ENCODE results near the genes FBXO28, WDR26 and ENAH.

- RRBS = no CpG with 5 or more reads among the region's 12 CpGs
Measured at GRCh38 chr1:224014960-224015625, 98.8 kb upstream of the FBXO28 start.

GRCh38 chr1:224063711-224064156, 50.2 kb upstream of the FBXO28 start:
- RRBS = no CpG with 5 or more reads among the region's 2 CpGs

- RRBS = 3% methylated on average over 11 of the region's 30 CpGs
Measured at GRCh38 chr1:224113624-224114372, at the start of gene FBXO28. Gene FBXO28, plus strand, starts transcription at chr1:224114111.

GRCh38 chr1:224131801-224132414, 18.0 kb downstream of the FBXO28 start:
- RRBS = no CpG with 5 or more reads among the region's 10 CpGs

- RRBS = no CpG with 5 or more reads among the region's 10 CpGs
Measured at GRCh38 chr1:224168668-224169513, 14.1 kb upstream of the DEGS1 start.

GRCh38 chr1:224275224-224275691, 54.7 kb downstream of the NVL start:
- RRBS = no CpG with 5 or more reads among the region's 5 CpGs

GRCh38 chr1:224432281-224432477, 2.4 kb downstream of the WDR26 start:
- RRBS = no CpG with 5 or more reads among the region's 1 CpG

DNA sequence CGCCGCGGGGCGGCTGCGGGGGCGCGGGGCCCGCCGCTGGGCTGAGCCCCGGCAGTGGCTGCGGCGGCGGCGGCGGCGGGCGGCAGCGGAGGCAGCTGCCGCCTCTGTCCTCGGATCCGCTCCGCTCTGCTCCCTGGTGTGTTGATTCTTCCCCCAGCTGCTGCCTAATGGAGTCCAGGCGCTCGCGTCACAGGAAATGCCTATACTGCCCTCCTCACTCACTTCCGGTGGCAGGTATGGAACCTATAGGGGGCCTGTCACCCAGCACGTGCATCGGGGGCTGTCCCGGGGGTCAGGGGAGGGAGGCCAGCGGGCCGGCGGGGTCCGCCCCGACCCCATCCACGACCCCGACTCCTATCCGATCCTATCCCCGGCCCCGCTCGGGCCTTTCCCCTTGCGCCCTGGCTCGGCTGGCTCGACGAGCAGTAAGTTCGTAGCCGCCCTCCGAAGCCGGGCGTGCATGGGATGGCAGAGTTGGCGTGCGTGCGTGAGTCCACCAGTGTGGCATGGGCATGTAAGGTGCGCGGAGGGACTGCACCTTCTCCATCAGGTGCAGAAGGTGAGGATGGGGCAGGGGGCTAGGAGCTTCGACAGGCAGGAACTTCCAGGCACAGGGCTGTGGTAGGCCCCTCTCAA, at the start of gene WDR26:
Gene WDR26 (minus strand): TSS at position 169 of the 636 bp plus-strand sequence.
- RRBS = 2% methylated on average over 30 of the region's 55 CpGs

DNA sequence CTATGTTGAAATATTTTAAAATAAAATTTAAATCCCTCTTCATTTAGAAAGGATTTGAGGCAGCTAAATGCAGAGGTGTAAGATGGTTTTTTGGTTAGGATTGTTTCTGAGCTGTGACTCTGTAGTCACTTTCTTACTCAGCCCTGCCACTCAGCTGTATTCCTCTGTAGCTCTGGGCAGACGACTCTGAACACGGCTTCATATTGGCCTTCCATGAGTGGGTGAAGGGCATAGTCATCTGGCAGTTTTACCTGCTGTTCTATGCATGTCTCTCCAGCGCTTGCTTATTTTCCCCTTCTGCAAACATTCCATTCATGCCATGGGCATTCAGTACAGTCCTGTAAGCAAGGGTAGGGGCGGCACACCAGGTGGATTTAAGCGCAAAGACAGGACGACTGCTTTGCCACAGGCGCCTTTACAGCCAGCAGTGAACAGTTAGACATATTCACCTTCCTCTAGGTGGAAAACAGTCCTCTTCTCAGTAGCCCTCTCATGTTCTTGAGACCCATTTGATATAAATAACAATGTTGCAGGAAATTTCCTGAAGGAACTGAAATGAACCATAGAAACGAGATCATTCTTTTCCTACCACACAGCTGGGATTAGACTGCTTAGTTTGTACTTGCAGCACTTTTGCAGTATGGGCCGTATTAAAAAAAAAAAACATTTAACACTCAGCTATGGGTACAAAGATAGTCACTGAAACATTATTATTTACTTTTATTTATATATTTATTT, 4.5 kb upstream of the WDR26 start:
- RRBS = no CpG with 5 or more reads among the region's 9 CpGs

- RRBS = no CpG with 5 or more reads among the region's 2 CpGs
Measured at GRCh38 chr1:224447201-224447641, 12.6 kb upstream of the WDR26 start.

DNA sequence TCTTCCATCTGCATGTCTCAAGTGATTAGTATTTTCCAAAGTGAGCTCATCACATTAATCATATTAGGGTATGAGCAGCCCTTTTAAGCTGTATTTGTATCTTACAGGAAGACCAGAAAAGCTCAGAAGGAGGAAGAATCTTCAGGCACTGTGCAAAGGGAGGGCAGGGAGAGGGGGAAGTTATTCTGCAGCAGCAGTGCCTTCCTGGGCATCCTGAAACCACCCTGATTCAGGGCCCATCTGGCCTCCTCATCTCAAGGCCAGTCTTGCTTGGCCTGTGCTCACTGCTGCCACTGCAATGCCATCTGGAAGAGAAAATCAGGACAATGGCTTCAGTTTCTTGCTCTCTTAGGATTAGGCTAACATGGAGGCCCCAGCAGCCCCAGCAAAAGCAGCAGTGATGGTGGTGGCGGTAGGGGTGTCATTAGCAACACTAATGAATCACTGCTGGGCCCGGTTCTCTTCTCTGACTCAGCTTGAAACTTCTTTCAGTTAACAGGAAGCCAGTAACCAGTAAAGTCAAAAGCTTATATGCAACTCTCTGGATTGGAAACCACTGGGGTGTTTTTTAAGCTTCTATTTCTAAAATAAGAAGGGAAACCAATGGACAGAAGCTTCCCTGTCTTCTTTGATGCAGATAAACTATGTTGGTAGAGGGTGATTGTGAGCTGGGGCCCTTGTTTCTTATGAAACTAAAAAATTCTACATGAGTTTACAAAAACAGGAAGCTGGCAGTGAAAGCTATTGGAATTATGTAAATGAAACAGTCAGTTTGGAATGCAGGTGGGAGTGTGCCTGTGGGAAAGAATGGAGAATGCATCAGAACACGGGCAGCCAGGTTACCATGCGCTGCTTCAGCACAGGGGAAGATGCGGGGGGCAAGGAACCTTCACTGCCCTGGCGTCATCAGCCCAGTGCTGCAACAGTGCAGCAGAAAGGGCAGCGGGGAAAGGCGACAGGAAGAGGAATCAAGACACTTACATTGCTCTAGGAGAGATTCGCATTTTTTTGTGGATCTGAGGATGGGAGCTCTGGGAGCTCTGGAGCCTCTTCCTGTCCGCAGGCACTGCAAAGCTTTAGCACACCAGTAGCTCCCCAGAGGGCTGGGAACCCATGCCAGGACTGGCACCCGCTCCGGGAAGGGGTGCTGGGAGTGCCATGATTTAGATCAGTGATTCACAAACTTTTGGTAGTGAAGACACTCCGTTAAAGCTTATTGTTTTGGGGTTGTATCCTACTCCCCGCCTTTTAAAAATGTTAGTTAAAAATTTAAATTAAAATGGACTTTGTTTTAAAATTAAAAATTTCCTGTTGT, 63.8 kb upstream of the WDR26 start:
- RRBS = no CpG with 5 or more reads among the region's 14 CpGs

DNA sequence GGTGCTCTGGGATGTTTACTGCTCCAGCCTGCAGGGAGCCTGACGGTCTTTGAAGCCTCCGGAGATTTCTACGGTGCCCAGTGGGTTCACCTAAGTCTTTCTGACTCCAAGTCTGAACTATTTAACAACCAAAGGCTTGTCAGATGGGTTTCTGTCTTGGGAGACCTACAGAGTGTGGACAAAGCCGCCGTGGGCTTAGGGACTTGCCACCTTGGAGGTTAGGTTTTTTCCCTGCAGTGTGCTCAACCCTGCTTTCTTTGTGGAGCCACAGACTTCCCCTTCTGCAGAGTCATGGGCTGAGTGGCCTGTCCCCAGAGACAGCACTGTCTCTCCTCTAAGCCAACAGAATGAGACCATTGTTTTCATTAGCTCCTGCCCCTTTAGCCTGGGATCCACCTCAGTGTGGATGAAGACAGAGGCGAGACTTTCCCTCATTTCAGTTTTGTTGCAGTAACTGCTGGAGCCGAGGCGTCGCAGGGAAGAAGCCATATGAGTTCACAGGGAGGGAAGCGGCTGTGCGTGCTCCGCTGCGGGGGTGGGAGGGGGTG, 120.6 kb downstream of the CNIH3 start:
- RRBS = no CpG with 5 or more reads among the region's 13 CpGs

DNA sequence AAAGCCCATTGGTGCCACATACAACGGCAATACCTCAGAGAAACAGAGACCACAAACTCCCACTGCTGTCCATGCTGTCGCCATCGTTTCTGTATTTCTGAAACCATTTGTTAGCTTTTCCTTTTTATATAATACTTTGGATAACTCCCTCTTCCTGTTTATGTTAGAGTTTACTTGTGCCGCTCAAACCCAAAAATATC, 145.6 kb upstream of the DNAH14 start:
- RRBS = no CpG with 5 or more reads among the region's 4 CpGs

DNA sequence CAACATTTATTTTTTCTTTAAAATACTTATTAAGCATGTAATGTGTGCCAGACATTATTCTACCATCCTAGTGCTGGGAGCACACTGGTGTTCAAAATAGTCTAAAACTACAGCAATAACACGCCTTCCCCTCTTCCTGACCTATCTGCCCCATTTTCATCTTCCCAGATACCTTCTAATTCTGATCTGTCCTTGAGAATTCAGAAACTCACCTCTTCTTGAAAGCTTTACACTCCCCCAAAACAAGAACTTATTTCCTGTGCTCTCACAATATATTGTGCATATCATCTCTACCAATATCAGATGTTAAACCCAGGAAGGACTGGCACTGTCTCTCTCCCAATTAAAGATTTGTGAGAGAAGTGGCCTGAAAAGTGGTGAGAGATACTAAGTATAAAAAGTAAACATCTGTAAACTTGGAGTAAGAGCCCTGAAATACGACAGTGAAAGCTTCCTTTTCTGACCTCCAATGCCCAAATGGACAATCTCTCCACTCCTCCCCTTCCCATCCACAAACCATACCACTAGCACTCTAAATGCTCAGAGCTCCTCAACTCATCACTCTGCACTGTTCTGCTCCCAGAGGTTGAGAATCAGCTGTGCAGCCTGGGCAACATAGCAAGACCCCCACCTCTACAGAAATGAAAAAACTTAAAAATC, 77.3 kb downstream of the ENAH start:
- RRBS = no CpG with 5 or more reads among the region's 2 CpGs

DNA sequence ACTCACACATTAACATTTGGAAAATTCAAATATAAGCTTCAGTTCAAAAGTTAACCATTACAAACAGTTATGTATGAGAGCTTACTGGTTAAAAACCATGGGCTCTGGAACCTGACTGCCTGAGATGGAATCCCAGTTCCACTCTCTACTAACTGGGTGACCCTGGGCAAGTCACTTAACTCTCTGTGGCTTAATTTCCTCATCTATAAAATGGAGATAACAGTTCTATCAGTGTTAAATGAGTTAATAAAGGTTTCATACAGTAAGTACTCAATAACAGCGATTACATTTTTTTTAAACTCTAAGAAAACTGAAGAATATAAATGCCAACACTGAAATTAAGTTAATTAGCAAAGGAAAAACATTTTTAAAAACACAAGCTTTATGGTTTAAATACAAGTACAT, 12.4 kb downstream of the ENAH start:
- RRBS = no CpG with 5 or more reads among the region's 1 CpG

DNA sequence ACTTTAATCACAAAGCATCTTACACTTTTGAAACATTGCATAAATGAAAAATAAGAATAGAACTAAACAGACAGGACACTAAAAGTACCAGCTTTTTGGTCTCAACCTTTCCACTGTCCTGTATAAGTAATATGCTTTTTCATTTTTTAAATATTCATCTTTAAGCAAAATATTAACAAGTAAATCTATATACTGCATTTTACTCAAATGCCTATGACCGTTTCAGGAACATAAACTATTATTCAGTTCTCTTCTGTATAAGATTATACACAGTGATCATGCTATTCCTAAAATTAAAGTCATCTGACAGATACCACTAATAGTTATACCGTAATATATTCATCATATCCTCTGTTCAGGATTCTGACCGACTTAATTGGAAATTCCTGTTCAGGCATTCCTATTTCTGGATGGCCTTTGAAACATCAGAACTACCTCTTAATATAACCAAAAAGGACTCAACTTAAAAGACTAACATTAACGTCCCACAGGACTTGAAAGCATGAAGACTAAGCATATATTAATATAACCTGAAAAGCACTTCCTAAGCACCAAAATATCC, 3.3 kb downstream of the ENAH start:
- RRBS = no CpG with 5 or more reads among the region's 4 CpGs

DNA sequence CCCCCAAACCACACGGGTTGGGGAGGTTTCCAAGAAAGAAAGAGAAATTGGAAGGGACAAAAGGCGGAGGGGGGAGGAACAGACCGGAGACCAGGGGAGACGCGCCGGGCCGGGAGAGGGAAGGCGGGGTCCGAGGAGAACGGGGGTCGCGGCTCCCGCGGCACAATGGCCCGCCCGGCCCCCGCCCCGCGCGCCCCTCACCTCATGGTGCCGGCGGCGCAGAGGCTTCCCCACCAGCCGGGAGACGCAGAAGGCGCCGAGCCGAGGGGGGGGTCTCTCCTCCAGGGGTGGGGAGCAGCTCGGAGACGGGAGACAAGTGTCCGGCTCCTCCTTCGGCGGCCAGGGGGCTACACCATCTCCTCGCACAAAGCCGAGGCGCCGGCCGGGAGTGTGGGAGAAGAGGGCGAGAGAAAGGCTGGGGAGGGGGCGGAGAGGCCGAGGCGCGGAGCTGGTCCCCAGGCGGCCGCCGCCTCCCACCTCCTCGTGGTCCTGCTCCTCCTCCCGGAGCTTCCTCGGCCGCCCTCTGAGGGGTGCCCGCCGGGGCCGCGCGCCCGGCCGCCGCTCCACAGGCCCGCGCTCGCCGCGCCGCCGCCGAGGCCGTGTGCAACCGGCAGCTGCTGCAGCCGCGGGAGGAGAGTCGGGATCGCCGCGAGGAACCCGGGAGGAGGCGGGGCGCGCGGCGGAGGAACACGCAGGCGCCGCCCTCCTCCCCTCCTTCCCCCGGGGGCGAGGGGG, at the start of gene ENAH:
Gene ENAH (minus strand): TSS at position 639 of the 735 bp plus-strand sequence.
- RRBS = 1% methylated on average over 63 of the region's 85 CpGs

DNA sequence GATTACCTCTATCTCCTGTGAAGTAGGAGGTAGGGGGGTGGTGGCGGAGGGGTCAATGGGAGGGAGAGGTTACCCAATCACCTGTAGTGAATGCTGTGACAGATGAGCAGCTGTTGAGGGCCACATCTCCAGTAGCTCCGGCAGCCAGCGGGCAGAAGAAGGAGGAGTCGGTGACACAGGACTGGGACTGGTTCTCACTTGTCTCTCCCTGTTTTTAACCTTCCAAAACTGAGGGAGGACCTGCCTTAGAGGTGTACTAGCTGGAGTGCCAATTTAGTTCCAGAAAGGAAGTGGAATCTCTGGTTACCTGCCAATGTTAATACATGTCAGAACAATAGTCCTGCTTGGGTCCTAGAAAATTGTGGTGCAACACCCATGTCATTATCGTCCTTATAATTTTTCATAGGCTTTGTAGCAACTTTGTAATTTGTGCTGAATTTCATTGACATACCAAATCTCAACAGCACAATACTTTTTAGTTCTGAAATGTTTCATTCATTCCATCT, 56.2 kb upstream of the ENAH start:
- RRBS = no CpG with 5 or more reads among the region's 5 CpGs

GRCh38 chr1:225859166-225859675, 23.0 kb downstream of the TMEM63A start:
- RRBS = no CpG with 5 or more reads among the region's 5 CpGs

GRCh38 chr1:225877258-225878386, 4.6 kb downstream of the TMEM63A start:
- RRBS = no CpG with 5 or more reads among the region's 23 CpGs